Thoracic aorta endothelial cell (primary cell): ENCODE data around the gene OCLN.

GRCh38 chr5:68042418-68042644, 173.2 kb upstream of the PIK3R1 start:
- CAGE, long polyA plus RNA, result no peak

DNA sequence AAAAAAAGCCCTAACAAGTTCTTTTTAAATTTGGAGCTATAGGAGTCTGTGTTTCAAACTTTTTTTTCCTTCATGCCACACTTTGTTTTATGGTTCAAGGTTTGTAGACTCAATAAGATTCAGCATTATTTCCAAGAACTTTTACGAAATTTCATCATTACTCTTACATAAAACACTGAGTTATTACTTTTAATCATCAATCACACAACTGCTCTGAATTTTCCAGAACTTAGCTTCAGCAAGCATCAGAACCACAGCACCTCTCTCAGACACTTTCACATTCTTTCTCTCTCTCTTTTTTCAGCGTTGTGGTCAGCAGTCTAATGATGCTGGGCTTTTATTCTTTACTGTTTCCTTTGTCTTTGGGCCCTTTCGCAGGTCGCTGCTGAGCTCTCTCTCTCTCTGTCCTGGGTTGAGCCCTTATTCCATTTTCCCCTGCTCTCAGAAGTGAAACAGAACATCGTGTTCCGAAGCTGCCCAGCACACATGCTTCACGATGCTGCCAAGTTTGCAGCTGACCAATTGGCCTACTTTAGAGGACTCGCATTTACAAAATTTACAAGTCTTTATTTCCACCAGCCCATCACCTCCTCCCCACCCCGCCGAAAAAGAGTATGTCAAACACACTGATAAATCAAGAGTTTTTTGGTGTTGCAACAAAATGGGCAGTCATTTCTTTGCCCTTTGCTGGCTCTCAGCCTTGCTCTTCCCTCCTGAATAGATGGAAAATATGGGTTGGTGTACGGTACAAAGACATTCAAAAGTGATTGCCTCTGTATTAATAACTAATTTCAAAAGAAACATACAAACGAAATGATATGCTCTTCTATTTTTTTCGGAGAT, 44.5 kb upstream of the PIK3R1 start:
- CAGE, long polyA plus RNA, result no peak

GRCh38 chr5:68229864-68230251, 14.3 kb downstream of the PIK3R1 start:
- CAGE, long polyA plus RNA, result no peak

DNA sequence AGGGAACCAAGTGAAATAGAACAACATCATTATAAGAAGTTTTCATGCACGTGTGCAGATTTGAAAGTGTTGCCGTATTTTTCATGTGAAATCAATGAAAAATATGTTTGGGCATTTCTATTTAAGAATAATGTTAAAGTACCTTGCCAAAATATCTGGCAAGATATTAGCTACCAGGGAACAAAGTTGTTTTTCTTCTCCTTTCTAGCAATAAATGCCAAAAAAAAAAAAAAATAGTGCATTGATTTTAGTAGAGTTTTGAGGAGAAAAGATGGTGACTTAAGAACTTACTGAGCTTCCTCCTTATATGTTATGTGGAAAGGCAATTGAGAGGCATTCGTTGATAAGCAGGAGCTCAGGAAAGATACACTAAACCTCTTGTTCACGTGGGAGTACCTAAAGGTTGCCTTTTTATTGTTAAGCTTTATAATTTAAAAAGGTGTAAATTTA, 23.2 kb downstream of the PIK3R1 start:
- CAGE, long polyA plus RNA, result no peak

- CAGE, long polyA plus RNA, result no peak
Measured at GRCh38 chr5:68265230-68265807, 49.8 kb downstream of the PIK3R1 start.

DNA sequence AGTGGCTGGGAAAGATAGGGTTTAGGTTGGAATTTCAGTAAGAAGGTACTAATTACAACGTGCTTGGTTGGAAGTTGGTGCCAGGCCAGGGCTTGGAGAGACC, 73.2 kb downstream of the PIK3R1 start:
- CAGE, long polyA plus RNA, result no peak

GRCh38 chr5:68396503-68397125, 181.1 kb downstream of the PIK3R1 start:
- CAGE, long polyA plus RNA, result no peak

DNA sequence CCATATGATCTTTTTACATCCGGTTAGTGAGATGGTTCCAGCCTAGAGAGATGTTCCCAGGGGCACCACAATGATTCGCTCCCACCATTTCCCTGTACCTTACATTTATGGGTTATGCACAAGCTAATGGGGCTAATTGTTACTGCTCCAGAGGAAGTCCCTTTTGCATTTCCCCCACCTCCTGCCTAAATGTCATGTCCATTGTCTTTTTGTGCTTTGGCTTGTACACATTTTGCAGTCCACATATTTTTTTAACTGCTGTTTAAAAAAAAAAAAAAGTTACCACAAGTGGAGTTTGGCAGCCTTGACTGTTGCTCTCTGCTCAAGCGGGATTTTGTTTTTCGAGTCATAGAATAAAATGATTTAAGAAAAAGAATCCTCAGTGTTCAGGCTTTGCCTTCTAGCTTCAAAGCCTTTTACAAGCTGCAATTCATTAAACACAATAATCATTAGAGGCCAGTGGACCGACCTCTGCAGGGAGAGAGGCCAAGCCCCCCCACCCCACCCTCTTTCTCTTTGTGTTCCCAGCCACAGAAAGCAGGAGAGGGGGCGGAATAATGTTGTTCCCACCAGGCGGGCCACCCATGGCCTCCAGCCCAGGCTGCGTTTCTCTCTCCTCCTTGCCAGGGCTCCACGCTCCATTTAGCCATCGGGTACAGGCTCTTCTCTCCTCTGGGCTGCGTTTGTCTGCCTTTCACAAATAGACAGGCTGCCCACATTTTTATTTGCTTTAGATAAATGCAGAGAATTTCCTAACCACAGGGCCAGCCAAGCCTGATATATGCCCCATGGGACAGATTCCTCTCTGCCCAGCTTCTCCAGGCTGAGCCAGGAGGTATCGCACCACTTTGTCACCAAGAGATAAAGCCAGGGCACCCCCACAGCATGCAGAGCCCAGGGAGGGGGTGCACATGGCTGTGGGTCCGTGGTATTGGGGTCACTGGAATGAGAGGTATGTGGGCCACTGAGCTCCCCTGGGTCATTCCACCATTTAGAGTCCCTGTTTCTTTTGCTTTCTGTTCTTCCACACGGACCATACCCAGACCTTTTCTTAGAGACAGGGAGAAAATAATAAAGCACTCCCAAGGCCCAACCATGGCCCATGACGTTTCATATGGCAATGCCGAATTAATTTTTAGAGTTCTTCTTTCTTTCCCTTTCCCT, 318.7 kb downstream of the PIK3R1 start:
- CAGE, long polyA plus RNA, result no peak

- CAGE, long polyA plus RNA, result no peak
Measured at GRCh38 chr5:68549177-68549737, 333.7 kb downstream of the PIK3R1 start.

DNA sequence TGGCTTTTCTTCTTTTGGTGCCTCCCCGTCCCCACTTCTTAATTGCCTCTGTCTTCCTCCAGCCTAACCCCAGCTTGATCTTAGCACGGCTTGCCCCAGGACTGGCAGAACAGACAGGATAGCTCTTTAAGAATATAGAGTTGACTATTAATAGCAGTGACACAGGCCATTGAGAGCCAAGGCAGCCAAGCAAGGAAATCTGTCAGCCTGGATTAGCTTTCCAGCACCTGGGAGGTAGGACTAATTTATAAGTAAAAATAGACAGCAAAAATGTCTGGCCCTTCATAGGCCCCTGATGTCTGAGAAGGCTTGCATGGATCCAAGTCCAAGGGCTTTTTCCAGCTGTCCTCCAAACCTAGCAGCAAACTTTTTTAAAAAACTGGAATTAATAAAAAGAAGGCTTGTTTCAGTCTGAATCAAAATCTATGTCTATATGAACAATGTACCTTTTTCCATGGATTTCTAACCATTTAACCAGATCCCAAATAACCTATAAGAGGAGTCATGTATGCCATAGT, 384.5 kb upstream of the SLC30A5 start:
- CAGE, long polyA plus RNA, result no peak

DNA sequence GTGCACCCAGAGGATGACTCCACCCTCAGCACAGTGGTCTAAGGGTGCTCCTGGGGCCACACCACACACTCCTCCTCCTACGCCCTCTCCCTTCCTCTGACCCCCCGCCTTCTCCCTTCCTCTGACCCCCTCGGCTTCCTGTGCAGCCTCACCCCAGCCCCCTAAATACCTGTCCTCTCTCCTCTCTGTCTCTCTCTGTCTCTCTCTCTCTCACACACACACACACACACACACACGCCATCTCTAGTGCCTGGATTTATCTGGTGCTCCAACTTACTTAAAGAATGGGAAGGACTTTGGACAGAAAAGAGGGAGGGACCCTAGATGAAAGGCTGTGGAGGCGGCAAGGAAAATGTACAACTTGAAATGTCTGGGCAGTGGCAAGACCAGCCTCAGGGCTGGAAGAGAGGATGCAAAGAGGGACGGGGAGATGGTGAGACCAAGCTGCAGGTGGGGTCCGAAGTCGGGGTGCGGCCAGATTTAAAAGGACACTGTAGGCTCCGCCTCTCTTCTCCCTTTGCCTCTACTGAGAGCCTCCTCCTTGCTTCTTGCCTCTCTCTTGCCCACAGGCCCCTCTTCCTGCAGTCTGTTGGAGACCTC, 18.1 kb upstream of the SLC30A5 start:
- CAGE, long polyA plus RNA, result no peak

DNA sequence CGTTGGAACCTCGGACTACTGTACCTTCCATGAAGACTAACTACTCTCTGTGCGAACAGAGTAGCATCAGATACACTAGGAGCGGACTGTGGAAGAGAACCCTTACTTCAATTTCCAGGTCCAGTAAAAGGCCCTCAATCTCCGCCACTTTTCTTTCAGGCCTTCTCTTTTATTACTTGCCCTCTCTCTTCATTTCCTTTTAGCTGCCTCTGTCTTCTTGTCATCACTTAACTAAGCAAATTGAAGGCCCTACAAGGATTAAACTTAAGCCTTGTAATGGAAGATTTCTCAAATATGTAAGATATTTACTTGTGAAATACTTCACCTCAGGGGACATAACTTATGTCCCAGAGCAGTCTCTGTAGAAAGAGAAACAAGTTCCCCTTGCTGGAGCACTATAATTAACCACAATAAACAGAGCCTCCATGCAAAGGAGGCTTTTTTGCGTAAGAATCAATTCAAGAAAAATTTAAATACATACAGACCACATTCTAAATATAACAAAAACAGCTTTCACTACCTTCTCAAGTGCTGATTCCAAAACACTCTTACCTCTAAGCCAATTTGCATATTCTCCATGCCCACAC, 30.8 kb upstream of the CCNB1 start:
- CAGE, long polyA plus RNA, result no peak

GRCh38 chr5:69361860-69362573, 7.3 kb downstream of the AK6 start:
- CAGE, long polyA plus RNA, result no peak

DNA sequence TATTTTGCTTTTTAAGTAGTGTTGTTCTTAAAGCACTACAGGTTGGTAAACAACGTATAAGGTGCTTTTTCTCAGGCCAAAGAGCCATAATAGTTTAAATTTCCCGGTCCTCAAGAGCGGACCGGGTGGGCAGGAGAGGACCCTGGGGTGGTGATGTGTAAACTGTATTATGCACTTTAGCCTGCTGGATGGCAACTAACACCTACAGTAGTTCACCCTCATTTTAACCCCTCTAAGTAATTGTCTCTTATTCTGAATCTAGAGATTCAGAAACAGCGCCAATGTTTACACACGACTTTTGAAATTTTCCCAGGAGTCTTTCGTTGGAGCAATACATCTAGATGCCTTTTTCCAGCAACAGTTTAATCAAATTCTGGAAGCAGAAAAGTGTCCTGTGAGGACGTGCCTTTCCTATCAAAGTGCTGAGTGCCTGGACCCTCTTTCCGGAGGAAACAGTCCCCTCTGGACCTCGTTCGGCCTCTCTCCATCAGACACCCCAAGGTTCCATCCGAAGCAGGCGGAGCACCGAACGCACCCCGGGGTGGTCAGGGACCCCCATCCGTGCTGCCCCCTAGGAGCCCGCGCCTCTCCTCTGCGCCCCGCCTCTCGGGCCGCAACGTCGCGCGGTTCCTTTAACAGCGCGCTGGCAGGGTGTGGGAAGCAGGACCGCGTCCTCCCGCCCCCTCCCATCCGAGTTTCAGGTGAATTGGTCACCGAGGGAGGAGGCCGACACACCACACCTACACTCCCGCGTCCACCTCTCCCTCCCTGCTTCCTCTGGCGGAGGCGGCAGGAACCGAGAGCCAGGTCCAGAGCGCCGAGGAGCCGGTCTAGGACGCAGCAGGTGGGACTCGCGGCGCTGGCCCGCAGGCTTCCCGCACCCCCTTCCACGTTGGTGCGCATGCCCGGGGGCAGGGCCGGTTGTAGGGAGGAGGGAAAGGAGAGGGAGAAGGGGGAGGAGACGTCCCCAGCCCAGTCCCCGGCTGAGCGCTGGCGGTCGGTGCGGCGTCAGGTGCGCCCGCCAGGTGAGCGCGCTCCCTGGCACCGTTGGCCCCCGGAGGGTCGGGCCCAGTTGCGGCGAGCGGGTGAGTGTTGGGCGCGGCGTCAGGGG, at the start of gene OCLN:
OCLN (plus strand) TSS at position 975 of the 1,111 bp plus-strand sequence.
- CAGE, long polyA plus RNA, result no peak

DNA sequence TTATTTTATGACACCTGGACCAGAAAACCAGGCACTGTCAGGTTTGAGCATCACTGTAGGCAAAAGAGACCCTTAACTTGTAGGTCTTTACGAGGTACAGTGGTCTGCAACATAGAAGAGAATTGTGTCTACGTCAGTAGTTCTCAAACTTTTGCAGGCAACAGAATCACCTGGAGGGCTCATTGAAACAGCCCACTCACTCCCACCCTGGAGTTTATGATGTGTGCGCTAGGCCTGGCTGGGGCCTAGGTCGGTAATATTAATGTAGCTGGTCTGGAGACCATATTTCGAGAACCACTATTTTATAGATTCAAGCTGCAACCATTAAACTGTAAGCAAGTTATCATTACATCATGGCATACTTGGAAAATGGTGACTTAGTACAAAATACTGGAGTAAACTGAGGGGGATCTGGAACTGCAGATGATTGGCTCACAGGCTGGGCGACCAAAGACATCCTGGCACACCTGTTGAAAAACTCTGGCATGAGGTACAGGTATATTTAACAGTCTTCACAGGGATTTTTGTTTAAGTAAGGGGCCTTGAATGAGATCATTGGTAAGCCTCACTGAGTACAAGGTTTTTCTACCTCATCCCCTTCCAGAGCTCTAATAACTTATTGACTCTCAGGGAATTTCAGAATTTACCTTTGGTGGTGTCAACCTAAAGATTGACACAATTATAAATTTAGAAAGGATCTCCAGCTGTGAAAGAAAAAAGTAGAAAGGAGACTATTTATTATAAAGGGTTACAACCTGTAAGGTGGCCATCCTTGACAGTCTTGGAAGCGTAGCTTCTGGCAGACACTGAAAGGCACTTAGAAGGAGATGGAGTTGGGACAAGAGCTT, 33.6 kb downstream of the OCLN start:
- CAGE, long polyA plus RNA, result no peak

GRCh38 chr5:71470181-71470635, 14.8 kb downstream of the BDP1 start:
- CAGE, long polyA plus RNA, result no peak

- CAGE, long polyA plus RNA, result no peak
Measured at GRCh38 chr5:71891719-71892023, 172.6 kb downstream of the CARTPT start.

- CAGE, long polyA plus RNA, result no peak
Measured at GRCh38 chr5:71892024-71892269, 172.9 kb downstream of the CARTPT start.

- CAGE, long polyA plus RNA, result no peak
Measured at GRCh38 chr5:72079308-72079635, 28.0 kb upstream of the MAP1B start.

DNA sequence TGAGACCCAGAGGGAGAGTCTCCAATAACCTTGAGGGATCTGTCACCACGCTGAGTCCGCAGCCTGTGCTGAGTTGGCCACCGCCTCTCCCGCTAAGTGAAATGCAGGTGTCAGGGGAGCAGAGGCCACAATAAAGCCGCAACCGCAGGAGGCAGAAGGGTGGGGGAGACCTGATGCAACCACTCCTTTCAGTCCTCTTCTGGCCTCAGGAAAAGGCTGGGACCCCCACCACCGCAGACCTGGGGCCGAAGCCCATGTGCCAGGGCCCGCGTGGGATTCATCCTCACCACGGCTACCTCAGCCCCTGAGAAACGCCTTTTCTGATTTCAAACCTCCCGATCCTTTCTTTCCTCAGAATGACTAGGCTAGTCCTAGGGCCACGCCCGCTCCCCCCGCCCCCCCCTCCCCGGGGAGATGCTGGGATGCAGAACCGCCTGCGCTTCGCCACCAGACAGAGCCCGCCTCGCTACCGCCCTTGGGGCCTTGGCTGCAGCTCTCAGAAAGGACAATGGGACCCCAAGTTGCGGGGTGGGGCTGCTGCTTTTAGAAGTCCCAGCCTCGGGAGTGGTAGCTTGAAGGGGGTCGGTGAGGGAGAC, 719 bp downstream of the MAP1B start:
- CAGE, long polyA plus RNA, result no peak